H4 (cell line): Measurements from ENCODE around the genes ALAS1 and UQCC5.

GRCh38 chr3:51392527-51393425, 1.7 kb downstream of the RBM15B start:
- RAMPAGE, long total RNA, result no peak

DNA sequence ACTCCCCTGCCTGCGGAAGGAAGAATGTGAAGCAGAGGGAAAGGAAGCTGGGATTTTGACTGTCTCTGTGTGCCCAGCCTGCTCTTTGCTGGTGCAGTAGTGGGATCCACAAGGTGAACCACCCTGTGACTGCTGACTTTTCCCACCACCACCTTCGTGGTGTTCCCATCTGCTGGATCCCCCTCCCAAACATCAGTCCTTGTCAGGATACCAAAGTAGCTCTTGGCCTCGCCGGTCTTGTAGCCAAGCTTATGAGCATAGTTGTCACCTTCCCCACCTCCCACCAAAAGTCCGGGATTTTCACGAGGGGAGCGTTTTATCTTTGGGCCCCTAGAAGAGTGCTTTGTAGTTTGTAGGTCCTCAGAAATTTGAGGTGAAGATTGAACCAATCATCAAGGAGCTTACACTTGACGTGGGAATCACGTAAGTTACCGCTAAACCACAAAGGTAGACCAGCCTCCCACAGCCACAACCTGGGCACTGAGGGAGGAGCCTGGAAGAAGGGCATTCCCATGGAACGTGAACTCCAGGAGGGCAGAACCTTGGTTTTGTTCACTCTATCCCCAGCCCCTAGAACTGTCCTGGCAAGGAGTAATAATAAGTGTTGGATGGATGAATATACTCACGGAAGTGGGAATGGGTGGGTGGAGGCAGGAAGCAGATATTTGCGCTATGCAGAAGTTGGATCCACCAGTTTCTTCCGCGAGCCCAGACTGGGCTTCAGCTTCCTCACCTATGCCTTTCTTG, 856 bp upstream of the TEX264 start:
- RAMPAGE, long total RNA, result no peak

DNA sequence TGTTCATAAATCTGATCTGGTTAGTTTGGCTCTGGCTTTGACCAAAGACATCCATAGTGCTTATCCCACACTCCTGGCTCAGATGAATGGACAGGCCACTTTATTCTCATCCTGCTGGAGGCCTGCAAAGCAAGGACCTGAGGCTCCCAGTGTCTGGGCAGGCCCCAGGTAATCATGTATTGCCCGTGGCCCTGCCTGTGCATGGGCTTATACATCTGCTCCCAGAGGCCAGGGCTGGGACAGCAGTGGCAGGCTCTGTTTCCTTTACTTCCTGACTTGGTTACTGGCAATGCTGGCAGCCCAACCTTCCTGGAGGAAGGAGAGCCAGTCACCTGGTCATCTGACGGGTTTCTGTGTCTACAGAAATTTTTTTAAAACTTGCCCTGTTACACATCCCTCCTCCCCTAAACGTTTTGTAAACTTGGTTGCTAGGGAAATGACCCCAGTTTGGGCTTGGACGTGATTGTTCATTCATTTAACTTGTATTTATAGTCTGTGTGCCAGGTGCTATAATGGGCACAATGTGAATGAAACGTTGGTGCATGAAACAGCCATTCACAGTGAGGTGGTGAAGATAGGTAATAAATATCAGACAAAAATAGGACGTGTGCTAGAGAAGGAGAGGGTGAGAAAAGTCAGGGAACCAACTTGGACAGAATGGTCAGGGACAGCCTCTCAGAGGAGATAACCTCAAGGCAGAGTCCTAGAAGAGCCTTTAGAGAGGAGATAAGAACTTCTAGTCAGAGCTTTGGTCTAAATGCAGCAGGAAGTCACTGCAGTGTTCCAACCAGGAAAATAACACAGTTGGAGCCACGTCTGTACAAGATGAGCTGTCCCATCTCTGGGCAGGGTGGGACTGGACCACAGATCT, 14.0 kb downstream of the TEX264 start:
- RAMPAGE, long total RNA, result no peak

GRCh38 chr3:51899953-51900310, 3.2 kb downstream of the IQCF1 start:
- RAMPAGE, long total RNA, result no peak

DNA sequence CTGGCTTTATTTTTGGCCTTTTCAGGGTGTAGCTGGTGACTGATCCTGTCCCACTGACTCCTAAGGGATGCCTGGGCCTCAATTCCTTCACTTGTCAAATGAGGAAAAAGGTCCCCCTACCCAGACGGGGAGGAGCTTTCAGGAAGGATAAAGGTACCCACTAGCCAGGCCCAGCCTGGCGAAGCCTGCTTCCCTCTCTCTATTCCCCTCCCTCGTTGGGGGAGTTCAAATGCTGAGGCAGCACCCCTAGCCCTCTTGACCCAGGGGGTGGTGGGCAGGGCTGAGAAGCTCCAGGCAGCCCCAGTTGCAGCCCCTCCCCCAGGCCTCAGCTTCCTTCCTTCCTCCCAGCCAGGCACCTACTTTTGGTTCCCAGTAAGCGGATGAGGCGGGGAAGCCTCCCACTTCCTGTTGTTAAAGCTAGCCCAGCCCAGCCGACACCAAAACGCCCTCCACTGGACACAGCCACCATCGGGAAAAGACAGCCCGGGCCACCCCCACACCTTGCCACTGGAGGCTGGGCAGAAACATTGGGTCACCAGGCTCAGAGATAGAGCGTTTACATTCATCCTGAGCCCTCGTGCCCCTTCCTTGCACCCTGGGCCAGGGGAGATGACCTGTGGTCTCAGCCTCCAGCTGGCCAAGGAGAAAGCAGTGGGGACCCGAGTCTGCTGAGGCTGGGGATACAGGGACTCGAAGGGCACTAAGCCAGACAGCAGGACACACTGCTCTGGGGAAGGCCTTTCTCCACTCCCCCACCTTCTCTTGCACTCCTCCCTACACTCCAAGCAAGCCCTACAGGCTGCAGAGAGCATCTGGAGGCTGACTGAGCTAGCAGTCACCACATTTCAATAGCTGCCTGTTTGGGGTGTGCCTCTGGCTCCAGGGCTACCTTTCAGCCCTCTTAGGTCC, 3.5 kb downstream of the DUSP7 start:
- RAMPAGE, long total RNA, result no peak

GRCh38 chr3:52087015-52087450, 30.7 kb upstream of the DUSP7 start:
- RAMPAGE, long total RNA, result no peak

GRCh38 chr3:52088355-52089102, 32.2 kb upstream of the DUSP7 start:
- RAMPAGE, long total RNA, result no peak

GRCh38 chr3:52110794-52111146, 43.5 kb downstream of the POC1A start:
- RAMPAGE, long total RNA, result no peak

- RAMPAGE, long total RNA, result no peak
These were observed 21.1 kb upstream of the ALAS1 start for GRCh38 chr3:52176711-52177413.

DNA sequence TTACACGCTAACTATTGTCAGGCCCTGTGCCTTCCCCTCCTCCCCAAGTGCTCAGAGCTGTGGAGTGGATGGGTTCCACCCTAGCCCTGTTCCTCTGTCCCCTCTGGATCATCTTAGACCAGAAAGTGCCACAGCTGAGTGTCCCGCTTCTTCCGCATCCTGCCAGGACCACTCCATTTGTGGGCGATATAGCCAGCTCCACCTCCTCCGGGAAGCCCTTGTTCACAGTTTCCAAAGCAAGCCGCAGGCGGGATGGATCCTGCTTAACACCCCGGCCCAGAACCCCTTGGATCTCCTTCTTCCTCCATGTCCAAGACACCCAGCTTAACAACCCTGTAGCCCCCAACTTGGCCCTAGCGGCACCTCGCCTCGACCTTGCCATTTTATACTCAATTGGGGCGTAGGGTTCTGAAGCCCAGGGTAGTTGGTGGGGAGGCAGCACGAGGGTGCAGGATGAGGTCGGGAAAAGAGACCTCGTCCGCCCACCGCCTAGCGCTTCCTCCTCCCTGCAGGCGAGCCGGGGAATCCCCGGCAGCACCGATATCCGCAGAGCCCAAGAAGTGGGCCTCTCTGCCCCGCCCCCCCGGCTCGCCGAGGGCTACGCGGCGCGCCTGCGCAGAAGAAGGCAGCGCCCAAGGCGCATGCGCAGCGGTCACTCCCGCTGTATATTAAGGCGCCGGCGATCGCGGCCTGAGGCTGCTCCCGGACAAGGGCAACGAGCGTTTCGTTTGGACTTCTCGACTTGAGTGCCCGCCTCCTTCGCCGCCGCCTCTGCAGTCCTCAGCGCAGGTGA, at the start of gene ALAS1:
Gene ALAS1 (plus strand): TSS at position 694 of the 793 bp plus-strand sequence.
- RAMPAGE, long total RNA, result no peak

- RAMPAGE, long total RNA, result no peak
These were observed 7.0 kb downstream of the TLR9 start for GRCh38 chr3:52218262-52218981.

DNA sequence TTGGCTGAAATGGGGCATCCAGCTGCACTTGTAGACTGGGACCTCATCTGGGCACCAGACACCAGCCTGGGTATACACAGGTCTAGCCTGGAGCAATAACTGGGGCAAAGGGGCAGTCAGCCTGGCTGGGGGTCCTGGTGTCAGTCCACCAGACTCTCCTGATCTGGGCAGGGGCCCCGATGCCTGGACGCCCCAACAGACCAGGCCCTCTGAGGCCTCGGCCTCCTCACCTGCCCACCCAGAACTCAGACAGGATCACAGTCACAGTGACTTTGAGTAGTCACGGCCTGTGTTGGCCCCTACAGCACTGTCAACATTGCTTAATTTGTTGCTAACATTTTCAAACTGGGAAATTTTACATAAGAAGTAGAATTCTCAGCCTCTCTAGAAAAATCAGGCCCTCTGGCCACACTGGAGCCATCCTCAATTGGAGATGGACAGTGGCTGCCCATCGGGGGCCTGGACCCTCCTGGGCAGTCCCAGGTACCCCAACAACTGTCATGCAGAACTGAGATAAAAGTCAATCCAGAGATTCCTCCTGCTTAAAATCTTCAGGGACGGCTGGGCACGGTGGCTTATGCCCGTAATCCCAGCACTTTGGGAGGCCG, 5.8 kb downstream of the TWF2 start:
- RAMPAGE, long total RNA, result no peak

DNA sequence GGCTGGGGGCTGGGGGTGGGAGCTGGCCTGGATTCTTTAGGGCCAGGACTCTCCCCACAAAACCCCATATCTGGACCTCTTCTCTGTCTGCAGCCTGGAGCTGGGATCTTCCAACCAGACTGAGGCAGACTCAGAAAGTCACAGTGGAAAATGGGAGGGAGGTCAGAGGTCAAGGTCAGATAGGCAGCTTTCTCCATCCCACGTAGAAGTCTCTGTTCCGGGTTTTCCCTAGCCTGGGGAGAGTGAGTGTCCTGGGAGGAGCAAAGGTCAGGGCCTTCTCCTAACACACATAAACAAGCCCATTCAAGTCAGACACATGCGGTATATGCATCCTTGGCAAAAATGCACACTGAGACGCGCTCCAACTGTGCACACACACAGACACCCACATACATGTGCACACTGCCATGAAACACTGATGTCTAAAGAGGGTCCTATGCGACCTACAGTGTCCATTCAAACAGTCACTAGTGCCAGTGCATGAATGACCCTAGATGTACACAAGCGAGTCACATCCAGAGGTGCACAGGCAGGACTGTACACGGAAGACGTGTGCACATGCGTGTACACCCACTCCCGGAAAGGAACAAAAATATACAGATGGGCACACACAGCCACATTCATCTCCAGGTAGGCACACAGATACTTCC, 708 bp downstream of the TWF2 start:
- RAMPAGE, long total RNA, result no peak

GRCh38 chr3:52311409-52312182, 4.5 kb upstream of the DNAH1 start:
- RAMPAGE, long total RNA, result no peak

DNA sequence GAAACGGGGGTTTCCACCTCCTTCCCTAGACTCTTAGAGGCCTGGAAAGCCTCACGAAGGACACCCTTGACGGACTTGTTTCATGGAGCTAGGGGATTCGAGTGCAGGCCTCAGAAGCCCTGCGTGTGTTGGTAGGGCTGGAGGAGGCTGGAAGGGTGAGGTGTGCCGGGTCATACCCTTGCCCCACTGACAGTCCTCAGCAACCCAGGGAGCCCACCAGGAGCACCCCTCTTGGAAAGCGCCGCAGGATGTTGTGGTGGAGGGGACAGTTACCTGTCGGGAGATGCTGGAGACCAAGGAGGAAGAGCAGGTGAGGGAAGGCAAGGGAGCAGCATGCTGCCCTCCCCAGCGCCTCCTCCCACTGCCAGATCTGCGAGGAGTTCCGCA, 33.5 kb downstream of the DNAH1 start:
- RAMPAGE, long total RNA, result no peak

- RAMPAGE, long total RNA, result start-site peak on the plus strand at chr3:52536602-52536606, 73 reads
These were observed at the start of gene UQCC5 for GRCh38 chr3:52536259-52536865. UQCC5 (plus strand) TSS chr3:52536605.

DNA sequence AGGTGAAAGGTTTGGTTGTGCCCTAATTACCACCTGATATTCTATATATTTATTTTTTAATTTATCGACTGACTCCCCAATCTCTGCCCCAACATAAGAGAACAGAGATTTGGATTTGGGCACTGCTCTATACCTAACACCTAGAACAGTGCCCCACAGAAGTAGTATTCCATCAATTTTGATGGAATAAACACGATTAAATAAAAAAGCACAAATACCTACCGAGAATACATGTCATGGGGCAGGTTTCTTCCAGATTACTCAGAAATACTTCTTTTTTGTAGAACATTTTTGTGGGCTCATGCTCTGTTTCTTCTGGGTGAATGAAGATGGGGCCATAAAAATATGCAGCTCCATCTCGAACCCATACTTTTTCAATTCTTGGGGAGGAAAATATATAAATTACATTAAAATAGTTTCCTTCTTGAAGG, 39.9 kb downstream of the UQCC5 start:
- RAMPAGE, long total RNA, result no peak

DNA sequence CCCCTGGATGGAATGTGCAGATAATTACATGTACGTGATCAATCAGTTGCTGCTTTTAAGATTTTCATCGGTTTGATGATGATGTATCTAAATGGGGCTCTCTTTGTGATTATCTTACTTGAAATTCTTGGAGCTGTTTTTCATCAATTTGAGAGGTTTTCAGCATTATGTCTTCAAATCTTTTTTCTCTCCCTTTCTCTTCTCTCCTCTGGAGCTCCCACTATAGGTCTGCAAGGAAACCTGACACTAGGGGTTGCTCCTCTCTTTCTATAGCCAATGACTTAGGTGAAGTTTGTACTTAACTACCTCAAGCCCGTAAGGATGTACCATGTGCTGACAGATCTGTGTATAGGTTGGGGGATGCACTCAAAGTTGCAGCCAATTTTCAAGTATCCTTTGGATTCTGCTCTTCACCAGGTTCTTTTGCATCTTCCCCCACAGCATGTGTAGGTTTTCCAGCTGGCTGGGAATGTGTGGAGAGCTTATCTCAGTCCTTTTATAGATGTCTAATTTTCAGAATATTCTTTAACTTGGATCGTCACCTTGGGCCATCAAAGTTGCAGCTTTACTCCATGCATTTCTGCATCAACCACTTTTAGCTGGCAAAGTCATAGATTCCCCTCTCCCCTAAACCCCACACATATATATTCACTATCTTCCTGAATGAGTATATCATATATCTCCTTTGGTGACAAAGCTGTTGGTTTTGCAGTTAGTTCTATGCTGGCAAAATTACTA, 65.8 kb downstream of the UQCC5 start:
- RAMPAGE, long total RNA, result no peak

- RAMPAGE, long total RNA, result no peak
These were observed 6.7 kb downstream of the SPCS1 start for GRCh38 chr3:52712545-52713157.

DNA sequence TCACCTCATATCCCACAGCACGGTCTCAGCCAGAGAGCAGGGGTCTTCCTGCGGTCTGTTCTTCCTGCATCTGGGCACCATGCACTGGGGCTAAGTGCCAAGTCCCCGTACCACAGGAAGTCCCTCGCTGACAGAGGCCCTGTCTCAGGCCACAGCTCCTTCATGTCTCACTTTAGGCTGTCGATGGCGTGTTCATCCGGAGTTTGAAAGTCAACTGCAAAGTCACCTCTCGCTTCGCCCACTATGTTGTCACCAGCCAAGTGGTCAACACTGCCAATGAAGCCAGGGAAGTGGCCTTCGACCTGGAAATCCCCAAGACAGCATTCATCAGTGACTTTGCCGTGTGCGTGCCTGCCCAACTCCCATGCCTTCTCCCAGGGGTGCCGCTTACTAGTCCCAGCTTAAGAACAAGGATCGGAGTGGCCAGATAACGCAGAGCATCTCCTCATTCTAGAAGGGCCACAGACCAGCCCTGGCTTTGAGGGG, 808 bp downstream of the ITIH1 start:
- RAMPAGE, long total RNA, result no peak